Gastroesophageal sphincter (tissue), 4 donors: Measurements from ENCODE around the genes CDC42EP1 and TRIOBP.

DNA sequence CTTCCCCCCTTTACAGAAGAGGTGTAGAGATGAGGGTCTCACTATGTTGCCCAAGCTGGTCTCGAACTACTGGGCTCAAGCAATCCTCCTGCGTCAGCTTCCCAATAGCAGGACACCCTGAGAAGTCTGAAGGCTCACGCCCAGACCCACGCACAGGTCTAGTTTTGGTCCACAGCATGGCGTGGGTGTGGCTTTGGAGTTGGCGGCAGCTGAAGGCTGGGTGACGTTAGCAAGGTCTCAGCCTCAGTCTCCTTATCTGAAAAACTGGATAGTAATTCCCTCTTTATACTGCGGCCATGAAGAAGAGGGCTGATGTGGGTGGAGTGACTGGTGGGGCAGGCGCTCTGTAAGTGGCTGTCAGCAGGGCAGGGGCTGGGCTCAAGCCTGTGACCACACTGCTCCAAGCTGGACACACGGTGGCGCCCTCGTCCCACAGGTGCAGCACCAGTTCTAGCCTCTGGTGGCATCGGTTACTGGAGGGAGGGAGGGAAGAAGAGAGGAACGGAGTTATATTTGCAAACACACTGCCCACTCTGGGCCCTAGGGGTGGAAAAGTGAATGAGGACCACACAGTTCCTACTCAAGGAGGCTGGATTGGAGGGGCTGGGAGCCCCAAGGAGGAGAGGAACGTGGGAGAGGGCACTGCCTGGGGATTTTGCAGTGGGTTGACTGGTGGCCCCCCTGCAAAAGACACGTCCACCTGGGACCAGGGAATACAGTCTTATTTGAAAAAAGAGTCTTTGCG is 19.5 kb upstream of the CARD10 start:
- PRO-cap, result no peak
- RAMPAGE, long total RNA, 4 experiments, result no peak in any of the 4 experiments

DNA sequence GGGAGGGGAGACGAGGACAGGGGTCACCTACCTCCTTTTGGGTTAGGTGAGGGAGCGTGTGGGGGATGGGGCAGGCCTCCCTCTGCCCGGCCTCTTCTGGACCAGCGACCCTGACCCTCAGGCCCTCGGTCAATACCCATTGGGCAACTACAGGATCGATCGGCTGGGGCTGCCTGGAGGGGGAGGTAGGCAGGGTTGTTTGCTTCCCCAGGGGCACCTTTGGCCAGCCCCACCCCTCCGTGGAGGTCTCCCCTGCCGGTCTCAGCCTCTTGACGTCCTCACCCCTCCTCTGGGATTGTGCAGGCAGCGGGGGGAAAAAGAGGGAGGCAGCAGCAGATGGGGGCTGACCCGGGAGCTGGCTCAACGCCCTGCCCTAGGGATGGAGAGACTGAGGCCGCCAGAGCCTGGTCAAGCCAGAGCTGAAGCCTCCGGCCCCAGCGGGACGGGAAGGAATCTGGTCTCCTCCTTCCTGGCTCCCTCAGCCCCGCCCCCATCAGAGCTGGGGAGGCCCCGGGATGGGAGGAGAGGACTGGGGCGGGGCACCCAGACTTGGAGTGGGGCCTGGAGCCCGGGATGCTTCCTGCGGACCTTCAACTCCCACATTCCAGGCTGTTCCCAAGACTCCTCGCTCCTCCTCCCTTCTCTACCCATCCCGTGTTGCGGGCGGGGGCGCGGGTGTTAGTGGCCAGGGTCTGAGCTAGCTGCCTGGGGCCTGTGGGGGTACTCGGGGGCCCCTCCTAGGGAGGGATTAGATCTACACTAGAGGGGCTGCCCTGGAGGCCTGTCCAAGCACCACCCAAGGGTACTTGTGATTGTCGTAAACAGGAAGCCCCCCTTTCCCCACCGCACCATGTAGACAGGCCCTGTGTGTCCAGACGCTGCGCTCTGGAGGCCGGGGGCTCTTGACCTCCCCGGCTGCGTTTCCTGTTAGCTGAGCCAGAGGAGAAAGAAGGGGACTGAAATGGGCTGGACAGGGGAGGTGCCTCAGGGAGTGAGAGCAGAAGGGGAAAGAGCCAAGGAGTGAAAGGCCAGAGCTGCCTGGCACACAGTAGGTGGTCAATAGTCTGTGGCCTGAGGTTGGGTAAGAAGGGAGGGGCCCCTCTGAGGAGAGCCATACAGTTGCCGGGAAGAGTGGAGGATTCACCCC is 14.2 kb upstream of the CDC42EP1 start:
- PRO-cap, result bidirectional peak, plus-strand start at position 657 of the sequence, minus-strand start at position 456 of the sequence
- RAMPAGE, long total RNA, 4 experiments, result no peak in any of the 4 experiments

- PRO-cap, result bidirectional peak, plus-strand start at chr22:37560487, minus-strand start at chr22:37560323
- RAMPAGE, long total RNA, 4 experiments, result start-site peak on the plus strand in 1 of 4 experiments, at chr22:37560482-37560504 at its widest, 100 reads per replicate
Observed at GRCh38 chr22:37559780-37560600, at the start of gene CDC42EP1. Gene CDC42EP1, plus strand, starts transcription at chr22:37560480.

GRCh38 chr22:37560601-37561508 is 575 bp downstream of the CDC42EP1 start:
- PRO-cap, result bidirectional peak, plus-strand start at chr22:37561081, minus-strand start at chr22:37560955; unidirectional peak, minus-strand start at chr22:37561408
- RAMPAGE, long total RNA, 4 experiments, result no peak in any of the 4 experiments

DNA sequence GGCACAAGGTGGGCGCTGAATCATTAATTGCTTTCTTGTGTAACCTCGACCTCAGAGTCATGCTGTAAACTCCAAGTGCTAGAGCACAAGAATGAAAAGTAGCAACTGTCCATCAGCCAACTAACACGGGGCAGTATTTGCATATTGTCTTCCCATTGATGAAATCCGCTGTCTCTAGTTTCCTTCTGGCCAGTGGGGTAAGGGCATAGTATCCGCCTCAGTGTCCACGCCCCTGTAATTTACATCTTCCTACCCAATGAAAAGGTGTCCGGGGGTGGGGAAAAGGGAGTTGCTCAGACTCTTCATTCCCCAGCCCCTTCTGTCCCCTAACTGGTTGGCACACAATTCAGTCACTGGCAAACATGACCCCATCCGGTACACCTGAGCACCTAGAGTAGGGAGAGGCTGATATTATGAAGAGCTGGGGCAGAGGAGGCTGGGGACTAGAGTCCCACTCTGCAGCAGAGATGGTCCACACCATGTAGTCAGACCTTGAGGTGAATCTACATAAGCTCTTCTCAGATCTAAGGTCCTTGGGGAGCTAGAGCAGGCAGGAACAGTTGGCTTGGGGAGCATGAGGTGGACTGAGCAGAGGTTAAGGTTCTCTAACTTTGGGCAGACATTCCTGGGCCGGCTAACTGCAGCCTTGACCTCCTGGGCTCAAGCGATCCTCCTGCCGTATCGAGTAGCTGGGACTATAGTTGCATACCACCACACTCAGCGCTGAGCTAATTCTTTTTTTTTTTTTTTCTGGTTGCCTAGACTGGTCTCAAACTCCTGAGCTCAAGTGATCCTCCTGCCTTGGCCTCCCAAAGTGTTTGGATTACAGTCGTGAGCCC is 6.8 kb upstream of the GGA1 start:
- PRO-cap, result no peak
- RAMPAGE, long total RNA, 4 experiments, result no peak in any of the 4 experiments

DNA sequence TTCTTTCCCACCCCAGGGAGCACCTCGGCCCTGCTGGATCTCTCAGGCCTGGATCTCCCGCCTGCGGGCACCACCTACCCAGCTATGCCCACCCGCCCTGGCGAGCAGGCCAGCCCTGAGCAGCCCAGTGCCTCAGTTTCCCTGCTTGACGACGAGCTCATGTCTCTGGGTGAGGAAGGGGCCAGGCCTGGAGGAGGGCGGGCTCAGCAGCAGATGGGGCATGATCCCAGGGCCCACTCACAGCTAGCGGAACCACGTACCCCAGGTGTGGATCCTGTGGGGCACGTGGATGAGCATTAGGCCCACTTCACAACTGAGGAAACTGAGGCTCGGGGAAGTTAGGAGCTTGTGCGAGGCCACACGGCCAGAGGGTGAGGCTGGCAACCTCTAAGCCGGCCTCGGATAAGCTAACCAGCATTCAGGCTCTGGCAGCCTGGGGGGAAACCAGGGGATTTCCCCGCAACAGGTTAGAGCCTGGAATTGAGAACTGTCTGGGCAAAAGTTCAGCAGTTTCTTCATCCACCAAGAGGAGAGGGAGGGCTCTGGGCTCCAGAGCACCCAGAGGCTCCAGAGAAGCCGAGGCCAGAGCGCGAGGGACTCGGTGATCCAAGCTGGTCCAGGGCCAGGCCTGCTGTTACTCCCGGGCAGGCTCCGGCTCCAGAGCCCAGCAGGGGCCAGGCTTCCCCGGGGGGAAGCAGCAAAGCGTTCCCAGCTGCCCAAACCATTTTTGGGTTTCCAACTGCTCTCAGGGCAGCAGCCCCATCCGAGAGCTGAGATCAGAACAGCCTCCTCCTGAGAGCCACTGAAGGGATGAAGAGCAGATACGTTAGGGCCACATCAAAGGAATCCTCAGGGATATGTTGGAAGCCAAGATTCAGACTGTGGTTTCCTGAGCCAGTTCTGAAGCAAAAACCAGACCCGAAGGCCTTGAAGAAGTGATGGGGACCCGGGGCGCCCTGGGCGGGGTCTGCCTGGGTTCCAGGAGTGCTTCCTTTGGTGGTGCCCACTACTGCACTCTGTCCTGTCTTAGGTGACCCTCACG is 13.4 kb upstream of the SH3BP1 start:
- PRO-cap, result no peak
- RAMPAGE, long total RNA, 4 experiments, result no peak in any of the 4 experiments

- PRO-cap, result no peak
- RAMPAGE, long total RNA, 4 experiments, result no peak in any of the 4 experiments
Observed at GRCh38 chr22:37627142-37628059, 12.1 kb upstream of the SH3BP1 start.

DNA sequence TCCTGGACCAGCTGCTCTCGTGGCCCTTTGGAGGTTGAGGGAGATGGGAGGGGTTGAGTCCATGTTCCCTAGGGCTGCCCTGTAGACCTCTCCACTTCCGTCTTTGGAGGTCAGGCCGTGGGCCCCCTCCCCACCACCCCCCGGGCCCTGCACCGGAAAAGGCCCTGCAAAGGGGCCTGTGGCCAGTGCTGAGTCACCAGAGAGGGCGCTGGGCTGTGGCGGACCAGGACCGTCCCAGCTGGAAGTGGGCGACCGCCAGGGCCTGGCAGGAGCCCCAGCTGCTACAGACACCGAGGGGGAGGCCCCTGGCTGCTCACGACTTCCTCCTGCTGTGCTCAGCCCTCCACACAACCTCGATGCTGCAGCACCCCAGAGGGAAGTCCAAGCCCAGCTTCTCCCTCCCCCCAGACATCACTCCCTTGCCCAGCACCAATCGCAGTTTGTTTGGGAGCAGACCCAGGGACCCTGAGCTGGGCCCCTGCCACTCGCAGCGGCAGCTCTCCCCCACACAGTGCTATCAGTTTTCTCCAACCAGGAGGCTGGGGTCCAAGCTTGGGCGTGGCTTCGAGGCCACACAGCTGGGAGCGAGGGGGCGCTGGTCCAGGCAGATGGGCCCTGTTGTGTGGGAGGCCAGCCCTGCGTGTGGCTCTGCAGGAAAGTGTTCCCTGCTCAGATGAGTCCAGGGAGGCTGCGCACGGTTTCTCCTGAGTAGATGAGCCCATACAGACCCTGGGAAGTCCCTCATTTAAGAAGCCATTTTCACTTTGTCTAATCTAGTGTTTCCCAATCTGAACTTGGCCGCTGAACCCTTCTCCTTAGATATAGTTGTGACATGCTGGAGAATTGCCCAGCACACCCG is 5.7 kb upstream of the SH3BP1 start:
- PRO-cap, result bidirectional peak, plus-strand start at position 348 of the sequence, minus-strand start at position 333 of the sequence
- RAMPAGE, long total RNA, 4 experiments, result no peak in any of the 4 experiments

DNA sequence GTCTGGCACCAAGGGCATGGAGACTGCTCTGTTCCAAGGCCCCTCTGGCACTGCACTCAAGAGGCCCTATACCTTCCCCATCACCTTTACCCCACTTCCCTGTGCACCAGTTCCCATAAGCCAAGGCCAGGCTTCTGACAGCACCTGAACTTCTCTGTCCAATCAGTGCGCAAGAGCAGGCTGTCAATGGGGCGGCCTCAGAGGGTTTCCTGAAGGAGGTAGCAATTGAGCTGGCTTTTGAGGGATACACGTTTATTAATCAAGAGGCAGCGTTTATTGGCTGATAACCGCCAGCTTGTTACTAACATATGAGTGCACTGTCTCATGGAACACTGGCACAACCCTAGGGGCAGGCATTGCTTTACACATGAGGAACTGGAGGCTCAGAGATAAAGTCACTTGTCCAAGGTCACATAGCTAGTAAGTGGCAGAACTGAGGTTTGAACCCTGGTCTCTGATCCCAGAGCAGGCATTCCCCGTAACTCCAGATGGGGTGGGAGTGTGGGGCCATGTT is 2.2 kb downstream of the SH3BP1 start:
- PRO-cap, result no peak
- RAMPAGE, long total RNA, 4 experiments, result no peak in any of the 4 experiments

GRCh38 chr22:37660111-37660812 is 1.7 kb downstream of the PDXP start:
- PRO-cap, result no peak
- RAMPAGE, long total RNA, 4 experiments, result no peak in any of the 4 experiments

DNA sequence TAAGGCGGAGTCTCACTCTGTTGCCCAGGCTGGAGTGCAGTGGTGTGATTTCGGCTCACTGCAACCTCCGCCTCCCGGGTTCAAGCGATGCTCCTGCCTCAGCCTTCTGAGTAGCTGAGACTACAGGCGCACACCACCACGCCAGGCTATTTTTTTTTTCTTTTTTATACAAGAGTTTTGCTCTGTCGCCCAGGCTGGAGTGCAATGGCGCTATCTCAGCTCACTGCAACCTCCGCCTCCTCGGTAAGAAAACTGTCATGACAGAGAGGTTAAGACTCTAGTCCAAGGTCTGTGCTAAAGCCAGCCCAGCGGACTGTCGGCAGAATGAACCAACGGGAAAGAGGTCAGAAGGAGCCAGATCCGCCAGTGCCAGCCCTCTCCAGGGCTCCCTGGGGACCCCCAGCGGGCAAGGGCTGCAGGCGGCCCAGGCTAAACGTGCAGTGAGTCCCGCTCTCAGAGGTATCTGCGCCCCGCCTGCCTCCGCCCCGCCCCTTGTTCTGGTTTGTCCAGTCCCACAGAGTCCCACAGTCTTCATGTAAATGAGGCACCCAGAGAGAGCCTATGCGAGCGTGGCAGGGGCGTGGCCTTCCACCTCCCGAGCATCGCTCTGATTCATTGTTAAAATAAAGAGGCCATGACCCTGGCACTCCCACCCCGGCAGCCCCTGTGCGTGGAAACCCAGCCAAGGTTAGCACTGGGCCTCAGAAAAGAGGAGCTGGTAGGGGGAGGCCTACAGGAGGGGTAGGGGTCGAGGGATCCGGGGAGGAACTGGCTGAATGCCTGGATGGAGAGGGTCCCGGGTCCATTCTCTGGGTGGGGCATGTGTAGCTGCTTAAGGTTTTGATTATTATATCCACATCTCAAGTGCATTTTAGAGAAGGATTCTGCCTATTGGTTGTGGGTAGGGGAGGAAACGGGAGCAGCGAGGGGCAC is at the start of gene TRIOBP:
Gene TRIOBP (plus strand): TSS at position 646 of the 933 bp plus-strand sequence.
- PRO-cap, result no peak
- RAMPAGE, long total RNA, 4 experiments, result no peak in any of the 4 experiments

DNA sequence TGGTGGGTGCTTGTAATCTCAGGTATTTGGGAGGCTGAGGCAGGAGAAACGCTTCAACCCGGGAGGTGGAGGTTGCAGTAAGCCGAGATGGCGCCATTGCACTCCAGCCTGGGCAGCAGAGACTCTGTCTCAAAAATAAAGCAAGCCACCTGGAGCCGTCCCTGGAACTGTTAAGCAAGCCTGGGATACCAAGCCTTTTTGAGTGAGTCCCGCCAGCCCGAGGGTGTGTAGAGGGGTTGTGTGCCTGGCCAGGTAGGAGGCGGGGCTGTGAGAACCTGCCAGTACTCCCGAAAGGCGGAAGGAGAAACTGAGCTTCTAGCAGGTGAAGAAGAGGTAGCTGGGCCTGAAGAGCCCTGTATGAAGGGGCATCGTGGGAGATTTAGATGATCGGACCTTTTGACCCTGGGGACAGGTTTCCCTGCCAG is 52.4 kb downstream of the TRIOBP start:
- PRO-cap, result no peak
- RAMPAGE, long total RNA, 4 experiments, result no peak in any of the 4 experiments

GRCh38 chr22:37757342-37758063 is 47.5 kb upstream of the H1-0 start:
- PRO-cap, result no peak
- RAMPAGE, long total RNA, 4 experiments, result no peak in any of the 4 experiments

GRCh38 chr22:37824626-37825569 is 1.7 kb downstream of the GALR3 start:
- PRO-cap, result no peak
- RAMPAGE, long total RNA, 4 experiments, result no peak in any of the 4 experiments

DNA sequence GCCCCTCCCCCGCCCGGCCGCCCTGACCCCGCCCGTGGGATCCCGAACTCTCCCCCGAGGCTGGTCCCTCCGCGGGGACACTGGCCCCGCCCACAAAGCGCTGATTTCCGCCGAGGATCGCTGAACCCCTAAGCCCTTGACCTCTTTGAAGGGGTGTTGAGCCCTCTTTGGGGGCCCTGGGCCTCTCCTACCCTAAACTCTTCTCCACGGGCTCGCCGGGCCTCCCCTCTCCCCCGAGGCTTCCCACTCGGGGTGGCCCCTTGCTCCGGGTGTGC is 585 bp downstream of the MICALL1 start:
- PRO-cap, result no peak
- RAMPAGE, long total RNA, 4 experiments, result no peak in any of the 4 experiments

- PRO-cap, result no peak
- RAMPAGE, long total RNA, 4 experiments, result no peak in any of the 4 experiments
Observed at GRCh38 chr22:37936907-37937274, 16.5 kb downstream of the C22orf23 start.

GRCh38 chr22:37985632-37986777 is 1.6 kb upstream of the SOX10 start:
- PRO-cap, result no peak
- RAMPAGE, long total RNA, 4 experiments, result no peak in any of the 4 experiments

DNA sequence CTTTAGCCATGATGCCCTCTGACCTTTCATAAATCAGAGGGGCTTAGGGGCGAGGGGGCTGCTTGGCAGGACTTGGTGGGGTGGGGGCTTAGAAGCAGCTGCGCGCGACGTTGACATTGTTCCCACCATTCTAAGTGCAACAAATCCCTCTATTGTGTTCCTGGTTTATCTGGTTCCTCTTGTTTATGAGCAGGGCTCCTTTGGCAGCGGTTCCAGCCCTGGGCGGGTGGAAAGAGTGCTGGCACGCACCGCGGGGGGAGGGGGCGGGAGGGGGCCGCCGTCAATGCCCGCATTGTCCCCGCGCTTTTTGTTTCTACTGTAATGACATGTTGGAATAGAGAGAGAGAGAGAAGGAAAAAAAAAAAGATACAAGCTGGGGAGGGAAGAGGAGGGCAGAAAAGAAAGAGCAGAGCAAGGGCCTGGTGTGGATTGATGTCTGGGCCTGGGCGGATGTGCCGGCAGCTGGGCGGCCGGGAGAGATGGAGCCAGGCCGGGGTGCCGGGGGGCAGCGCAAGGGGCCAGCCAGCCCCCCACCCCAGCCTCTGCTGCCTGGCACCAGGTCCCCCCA is 32.2 kb upstream of the SOX10 start:
- PRO-cap, result bidirectional peak, plus-strand start at position 395 of the sequence, minus-strand start at position 187 of the sequence
- RAMPAGE, long total RNA, 4 experiments, result no peak in any of the 4 experiments

DNA sequence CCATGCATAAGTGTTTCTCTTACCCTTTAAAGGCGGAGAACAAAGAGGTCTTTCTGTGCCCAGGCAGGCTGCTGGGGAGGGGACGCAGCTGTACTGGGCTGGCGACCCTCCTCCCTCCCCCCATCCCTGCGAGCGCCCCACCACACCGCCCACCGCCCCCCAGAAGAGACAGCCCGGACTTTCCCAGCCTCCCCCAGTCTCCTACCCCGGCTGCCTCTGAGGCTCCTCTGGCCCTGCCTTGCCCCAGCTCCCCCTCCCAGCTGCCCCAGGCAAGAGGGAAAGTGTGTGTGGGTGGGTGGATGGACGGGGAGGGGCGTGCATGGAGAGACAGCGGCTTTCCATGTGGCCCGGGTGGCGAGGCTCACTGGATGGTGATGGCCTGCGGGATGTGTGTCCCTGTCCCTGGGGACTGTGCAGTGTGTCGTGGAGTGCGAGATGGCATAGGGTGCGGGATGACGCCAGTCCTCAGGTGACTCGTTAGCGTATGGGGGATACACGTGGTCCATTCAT is 30.5 kb upstream of the PICK1 start:
- PRO-cap, result unidirectional peak, minus-strand start at position 229 of the sequence
- RAMPAGE, long total RNA, 4 experiments, result no peak in any of the 4 experiments

DNA sequence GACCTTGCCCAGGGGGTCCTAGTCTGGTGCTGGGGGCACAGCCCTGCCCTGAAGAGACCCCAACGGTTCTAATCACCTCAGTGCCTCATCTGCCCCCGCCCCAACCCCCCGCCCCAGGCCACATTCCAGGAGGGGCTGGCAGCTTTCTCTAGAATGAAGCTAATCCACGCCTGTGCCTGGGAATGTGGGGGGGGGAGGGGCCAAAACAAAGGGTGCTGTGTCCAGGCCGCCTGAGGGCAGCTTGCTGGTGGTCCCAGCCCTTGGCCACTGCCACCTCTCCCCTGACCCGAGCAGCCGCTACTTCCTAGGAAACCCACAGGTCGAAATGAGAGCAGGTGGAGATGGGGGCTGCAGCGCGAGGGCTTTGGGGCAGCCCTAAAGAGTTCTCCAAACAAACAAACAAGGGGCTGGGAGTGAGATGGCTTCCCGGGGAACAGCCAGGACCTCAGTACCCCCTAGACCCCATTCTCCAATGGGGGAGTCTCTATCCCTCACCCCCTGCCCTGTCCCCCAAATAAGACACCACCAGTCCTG is 437 bp upstream of the SLC16A8 start:
- PRO-cap, result no peak
- RAMPAGE, long total RNA, 4 experiments, result no peak in any of the 4 experiments